Epithelial cell of alveolus of lung (primary cell): ENCODE data around the genes STAT1 and NABP1.

DNA sequence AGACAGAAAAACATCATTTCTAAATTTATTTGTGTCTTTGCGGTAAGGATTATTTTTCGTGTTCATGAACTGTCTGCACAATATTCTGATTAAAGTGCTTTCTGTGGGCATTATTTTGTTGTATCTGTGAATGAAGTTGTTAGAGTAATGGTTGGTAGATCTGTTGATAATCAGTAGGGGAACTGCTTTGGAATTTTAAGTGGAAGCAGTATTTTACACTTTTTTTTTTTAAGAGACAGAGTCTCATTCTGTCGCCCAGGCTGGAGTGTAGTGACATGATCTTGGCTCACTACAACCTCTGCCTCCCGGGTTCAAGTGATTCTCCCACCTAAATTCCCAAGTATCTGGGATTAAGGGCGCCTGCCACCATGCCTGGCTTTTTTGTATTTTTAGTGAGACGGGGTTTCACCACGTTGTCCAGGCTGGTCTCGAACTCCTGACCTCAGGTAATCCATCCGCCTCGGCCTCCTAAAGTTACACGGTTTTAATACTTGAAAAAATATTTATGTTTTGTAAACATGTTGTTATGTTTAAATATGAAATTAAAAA is 16.3 kb downstream of the GLS start:
- RAMPAGE, long total RNA, result no peak
- RRBS, result no CpG with 5 or more reads among the region's 11 CpGs

DNA sequence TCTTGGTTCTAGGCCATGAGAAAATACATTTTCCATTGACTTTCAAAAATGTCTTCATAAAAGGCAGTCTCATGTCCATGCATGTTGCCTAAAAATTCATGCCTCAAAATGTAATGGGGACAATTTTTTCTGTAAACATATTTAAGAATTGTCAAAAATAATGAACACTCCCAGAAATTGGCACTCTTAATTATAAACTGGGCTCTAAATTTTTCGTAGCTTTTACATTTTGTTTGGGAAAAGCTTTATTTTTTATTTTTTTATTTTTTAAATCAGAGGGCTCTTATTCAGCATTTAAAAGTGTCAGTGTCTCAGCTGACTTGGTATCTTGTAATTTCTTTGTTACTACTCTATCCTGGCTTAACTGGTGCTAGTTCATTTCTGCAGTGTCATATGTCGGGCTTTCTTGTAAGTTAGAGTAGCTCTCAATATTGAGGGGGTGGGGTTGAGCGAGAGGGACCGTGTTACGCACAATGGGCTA is 44.4 kb downstream of the GLS start:
- RAMPAGE, long total RNA, result no peak
- RRBS, result no CpG with 5 or more reads among the region's 5 CpGs

GRCh38 chr2:190961881-190962809 is 51.8 kb downstream of the STAT1 start:
- RAMPAGE, long total RNA, result no peak
- RRBS, result no CpG with 5 or more reads among the region's 2 CpGs

DNA sequence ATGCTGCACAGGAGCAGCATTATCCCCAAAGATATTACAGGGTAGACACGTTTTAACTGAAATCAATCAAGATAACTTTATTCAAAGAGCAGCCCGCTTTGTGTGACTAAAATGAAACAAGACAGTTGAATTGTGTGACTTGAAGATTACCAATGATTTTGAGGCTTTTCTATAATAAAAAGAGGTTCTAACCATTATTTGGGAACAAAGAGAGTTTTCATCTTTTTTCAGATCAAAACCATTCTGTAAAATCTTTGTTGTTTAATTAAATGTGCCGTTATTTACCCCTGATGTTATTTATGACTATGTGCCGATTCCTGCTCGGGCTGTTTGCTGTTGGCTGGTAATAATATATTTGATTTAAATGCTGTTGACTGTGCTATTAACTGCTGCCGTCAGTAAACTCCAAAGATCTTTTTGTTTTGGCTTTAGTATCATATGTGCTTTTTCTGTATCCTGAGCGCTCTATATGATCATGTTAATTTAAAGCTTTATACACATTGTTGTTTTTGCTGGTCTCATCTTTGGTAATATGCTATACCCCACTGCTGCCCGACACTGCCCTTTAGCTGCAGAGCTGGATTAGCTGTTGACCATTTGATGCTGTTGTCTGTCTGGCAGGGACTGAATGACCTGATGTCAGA is 49.1 kb downstream of the STAT1 start:
- RAMPAGE, long total RNA, result no peak
- RRBS, result no CpG with 5 or more reads among the region's 8 CpGs

- RAMPAGE, long total RNA, result no peak
- RRBS, result no CpG with 5 or more reads among the region's 3 CpGs
Measured at GRCh38 chr2:191007318-191007795, 6.6 kb downstream of the STAT1 start.

DNA sequence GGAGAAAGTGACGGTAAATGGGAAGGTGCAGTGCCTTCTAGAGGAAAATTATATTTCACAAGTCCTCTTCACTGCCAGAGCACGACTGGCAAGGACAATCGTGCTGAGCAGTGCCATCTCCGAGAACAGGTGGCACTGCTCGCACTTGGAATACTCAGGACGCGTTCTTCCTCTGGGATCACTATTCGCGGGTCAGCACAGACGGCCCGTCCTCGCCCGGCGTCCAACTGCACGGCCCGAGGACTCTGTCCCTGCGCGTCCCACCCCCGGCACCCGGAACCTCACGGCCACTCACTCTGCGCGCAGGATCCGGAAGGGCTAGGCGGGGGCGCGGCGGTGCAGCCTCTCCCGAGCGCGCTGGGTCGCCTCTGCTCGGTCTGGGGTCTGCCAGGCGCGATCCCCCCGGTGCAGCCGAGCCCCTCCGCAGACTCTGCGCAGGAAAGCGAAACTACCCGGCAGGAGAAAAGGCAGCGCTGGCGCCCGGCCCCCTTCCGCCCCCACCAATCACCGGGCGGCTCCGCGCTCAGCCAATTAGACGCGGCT is at the start of gene STAT1:
TSS of gene STAT1 (minus strand) at position 449 of the 543 bp plus-strand sequence.
- RAMPAGE, long total RNA, result start-site peak on the minus strand centred at position 444 of the sequence, 31 bp wide, 177 and 288 reads in 2 replicates
- RRBS, result 1% methylated on average over 27 of the region's 51 CpGs

DNA sequence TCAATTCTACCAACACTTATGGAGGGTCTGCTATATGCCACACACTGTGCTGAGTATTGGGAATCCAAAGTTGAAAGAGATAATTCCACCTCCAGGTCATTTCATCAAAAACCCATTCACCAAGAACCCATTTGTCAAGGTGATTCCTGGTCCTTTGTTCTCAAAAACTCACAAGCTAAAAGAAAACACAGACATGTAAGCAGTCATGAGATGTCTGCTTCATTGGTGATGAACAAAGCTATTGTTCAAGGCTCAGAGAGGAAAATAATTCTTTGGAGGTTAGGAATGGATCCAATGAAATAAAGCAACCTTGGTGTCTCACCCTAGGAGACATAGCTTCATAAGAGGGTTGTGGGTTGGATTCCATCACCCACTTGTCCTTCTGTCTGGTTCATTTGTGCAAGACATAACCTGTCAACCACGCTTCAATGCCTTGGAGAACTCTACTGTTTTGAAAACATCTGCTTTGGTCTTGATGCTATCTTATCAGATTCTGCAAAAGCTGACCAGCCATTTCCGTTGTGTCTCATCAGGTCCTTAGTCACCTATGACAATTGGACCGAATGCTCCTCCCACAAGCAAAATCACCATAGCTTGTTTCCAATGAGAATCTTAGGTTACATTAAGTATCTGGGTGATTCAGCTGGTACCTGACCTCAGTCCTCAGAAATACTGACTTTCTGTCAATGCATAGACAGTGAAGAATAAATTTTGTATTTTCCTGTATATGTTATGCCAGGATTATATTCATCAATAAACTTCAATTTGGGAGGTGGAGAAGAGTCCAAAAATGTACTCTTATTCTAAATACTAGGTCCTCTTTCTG is 35.5 kb downstream of the STAT4 start:
- RAMPAGE, long total RNA, result no peak
- RRBS, result no CpG with 5 or more reads among the region's 3 CpGs

DNA sequence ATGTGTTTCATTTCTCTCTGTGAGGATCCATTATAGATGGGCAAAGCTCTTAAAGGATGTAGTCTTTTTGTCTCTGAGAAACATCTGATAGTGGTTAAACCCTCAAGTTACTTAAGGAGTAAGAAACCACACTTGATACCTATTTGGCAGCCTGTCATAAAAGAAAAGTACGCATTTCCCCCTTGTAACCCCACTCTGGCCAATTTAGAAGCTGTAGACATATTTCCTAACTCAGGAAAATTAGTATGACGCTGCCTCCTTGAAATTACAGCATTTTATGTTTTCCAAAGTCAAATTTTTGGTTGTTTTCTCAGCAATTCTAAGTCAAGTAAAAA is 2.0 kb downstream of the STAT4 start:
- RAMPAGE, long total RNA, result no peak
- RRBS, result no CpG with 5 or more reads among the region's 2 CpGs

- RAMPAGE, long total RNA, result no peak
- RRBS, result no CpG with 5 or more reads among the region's 5 CpGs
Measured at GRCh38 chr2:191169449-191170296, 18.9 kb upstream of the STAT4 start.

- RAMPAGE, long total RNA, result no peak
- RRBS, result no CpG with 5 or more reads among the region's 1 CpG
Measured at GRCh38 chr2:191171559-191172099, 20.8 kb upstream of the STAT4 start.

DNA sequence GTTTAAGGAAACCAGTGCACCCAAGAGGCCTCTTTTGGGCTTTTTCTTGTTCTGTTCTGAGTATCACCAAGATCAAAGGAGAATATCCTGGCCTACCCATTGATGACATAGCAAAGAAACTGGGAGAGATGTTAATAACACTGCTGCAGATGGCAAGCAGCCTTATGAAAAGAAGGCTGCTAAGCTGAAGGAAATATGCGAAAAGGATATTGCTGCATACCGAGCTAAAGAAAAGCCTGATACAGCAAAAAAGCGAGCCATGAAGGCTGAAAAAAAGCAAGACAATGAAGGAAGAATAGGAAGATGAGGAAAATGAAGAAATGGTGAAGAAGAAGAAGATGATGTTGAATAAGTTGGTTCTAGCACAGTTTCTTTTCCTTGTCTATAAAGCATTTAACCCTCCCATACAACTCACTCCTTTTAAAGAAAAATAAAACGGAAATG is 23.7 kb upstream of the STAT4 start:
- RAMPAGE, long total RNA, result no peak
- RRBS, result no CpG with 5 or more reads among the region's 4 CpGs

GRCh38 chr2:191202496-191203298 is 42.5 kb upstream of the MYO1B start:
- RAMPAGE, long total RNA, result no peak
- RRBS, result no CpG with 5 or more reads among the region's 4 CpGs

DNA sequence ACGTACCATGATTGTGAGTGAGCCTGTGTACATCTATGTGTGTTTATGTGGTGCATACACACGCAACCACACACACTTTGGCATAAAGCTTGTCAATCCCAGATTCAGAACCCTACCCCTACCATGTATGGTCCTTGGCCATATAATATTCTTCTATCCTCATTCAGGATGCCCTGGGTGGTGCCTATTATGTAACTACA is 11.3 kb upstream of the MYO1B start:
- RAMPAGE, long total RNA, result no peak
- RRBS, result no CpG with 5 or more reads among the region's 2 CpGs

DNA sequence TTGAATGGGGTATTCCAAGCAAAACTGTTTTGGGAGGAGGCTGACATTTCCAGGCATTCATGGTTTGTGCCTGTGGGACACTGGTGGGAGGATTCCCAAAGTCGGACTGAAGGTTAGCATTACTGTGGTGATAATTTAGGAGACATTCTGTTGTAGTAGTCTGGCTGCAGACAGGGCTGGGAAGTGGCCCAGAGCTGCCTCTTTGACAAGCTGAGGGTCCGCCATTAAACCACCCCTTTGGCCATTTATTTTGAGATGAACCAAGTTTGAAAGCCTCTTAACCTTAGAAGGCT is 1.8 kb downstream of the MYO1B start:
- RAMPAGE, long total RNA, result no peak
- RRBS, result no CpG with 5 or more reads among the region's 2 CpGs

- RAMPAGE, long total RNA, result start-site peak on the plus strand at chr2:191678132-191678140, 130 and 230 reads in 2 replicates
- RRBS, result under 1% methylated on average over 11 of the region's 29 CpGs
Measured at GRCh38 chr2:191678071-191678359, at the start of gene NABP1. TSS of gene NABP1 (plus strand) at chr2:191678136.

- RAMPAGE, long total RNA, result no peak
- RRBS, result no CpG with 5 or more reads among the region's 7 CpGs
Measured at GRCh38 chr2:191687680-191688381, 9.9 kb downstream of the NABP1 start.

GRCh38 chr2:191690106-191690567 is 12.2 kb downstream of the NABP1 start:
- RAMPAGE, long total RNA, result no peak
- RRBS, result no CpG with 5 or more reads among the region's 1 CpG

- RAMPAGE, long total RNA, result no peak
Measured at GRCh38 chr2:192155420-192155637, 39.4 kb downstream of the TMEFF2 start.

GRCh38 chr2:193170630-193171376 is 976.1 kb upstream of the TMEFF2 start:
- RAMPAGE, long total RNA, result no peak
- RRBS, result no CpG with 5 or more reads among the region's 32 CpGs

- RAMPAGE, long total RNA, result no peak
- RRBS, result no CpG with 5 or more reads among the region's 5 CpGs
Measured at GRCh38 chr2:195532848-195533429, 124.1 kb upstream of the SLC39A10 start.